ENCODE results near the genes SPDYE8 and BUD23.

DNA sequence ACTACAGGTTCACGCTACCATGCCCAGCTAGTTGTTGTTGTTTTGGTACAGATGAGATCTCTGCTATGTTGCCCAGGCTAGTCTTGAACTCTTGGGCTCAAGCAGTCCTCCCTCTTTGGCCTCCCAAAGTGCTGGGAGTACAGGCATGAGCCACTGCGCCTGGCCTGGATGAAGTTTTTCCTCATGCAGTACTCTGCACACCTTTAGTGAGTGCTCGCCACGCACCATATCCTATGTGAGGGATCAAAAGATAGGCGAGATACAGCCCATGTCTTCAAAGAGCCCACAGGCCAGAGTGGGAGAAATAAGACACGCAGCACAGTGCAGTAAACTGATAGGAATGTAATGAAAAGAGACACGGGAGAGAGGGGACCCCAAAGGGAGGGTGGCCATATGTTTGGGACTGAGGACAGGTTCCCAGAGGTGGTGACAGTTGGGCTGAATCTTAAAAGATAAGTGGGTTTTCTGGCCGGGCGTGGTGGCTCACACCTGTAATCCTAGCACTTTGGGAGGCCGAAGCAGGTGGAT is 12.8 kb upstream of the POM121 start:
- RRBS, result no CpG with 5 or more reads among the region's 10 CpGs

DNA sequence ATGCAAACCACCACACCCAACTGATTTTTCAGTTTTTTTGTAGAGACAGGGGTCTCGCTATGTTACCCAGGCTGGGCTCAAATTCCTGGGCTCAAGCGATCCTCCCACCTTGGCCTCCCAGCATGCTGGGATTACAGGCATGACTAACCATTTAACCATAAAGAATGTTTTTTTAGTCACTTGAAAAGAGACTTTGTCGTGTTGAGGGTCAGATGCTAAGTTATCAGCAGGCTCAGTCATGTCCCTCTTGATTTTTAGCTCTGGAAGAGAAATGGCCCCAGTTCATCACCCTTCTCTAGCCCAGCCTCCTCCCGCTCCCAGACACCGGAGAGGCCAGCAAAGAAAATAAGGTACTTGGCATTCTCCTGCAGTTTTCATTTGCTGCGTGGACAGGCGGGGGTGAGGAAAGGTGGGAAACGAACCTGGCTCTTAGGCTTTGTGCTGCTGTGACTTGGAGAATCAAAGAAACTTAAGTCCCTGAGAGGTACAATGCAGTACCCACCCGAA is 13.5 kb downstream of the POM121 start:
- RRBS, result no CpG with 5 or more reads among the region's 9 CpGs

DNA sequence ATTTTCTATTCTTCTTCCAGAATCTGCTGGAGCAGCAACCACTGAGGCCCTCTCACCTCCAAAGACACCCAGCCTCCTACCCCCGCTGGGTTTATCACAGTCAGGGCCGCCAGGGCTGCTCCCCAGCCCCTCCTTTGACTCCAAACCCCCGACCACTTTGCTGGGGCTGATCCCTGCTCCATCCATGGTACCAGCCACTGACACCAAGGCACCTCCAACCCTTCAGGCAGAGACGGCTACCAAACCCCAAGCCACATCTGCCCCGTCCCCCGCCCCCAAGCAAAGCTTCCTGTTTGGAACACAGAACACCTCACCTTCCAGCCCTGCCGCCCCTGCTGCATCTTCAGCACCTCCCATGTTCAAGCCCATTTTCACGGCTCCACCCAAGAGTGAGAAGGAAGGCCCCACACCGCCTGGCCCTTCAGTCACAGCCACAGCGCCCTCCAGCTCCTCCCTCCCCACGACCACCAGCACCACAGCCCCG is 17.0 kb downstream of the POM121 start:
- RRBS, result no CpG with 5 or more reads among the region's 12 CpGs

DNA sequence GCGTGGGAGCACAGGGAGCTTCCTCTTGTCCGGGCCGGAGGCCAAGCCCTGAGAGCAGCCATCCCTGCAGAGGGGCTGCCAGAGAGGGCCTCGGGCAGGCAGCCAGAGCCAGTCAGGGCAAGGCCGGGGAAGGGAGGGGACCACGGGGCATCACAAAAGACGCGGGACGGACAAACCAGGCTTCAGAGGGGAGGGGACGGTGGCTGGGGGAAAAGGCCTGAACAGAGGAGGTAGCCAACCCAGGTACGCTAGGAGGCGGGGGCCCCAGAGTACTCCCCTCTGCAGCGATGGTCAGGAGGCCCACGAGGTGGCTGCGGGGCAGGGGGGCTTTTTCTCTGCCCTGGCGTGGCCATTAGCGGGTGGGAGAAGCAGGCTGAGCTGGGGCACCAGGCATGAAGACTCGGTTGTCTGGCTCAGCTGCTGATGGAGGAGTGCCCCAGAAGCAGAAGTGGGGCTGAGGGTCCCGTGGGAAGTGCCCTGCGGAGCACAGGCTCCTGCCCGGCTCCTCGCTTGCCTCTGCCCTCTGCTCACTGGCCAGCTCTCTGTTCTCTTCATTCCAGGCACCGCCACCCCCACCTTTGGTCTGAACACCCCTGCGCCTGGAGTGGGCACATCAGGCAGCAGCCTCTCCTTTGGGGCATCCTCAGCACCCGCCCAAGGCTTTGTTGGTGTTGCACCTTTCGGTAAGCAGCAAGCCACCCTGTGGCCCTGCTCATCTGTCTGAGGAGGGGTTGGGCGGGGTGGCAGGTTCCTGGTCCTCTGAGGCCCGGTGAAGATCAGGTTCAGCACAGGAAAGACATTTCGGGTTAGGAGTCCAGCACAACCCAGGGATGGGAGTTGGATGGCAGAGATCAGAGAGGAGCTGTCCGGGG is 20.4 kb downstream of the POM121 start:
- RRBS, result no CpG with 5 or more reads among the region's 30 CpGs

GRCh38 chr7:73029634-73030109 is at the start of gene SPDYE8:
TSS of gene SPDYE8 (minus strand) at chr7:73029766.
- RRBS, result no CpG with 5 or more reads among the region's 10 CpGs

DNA sequence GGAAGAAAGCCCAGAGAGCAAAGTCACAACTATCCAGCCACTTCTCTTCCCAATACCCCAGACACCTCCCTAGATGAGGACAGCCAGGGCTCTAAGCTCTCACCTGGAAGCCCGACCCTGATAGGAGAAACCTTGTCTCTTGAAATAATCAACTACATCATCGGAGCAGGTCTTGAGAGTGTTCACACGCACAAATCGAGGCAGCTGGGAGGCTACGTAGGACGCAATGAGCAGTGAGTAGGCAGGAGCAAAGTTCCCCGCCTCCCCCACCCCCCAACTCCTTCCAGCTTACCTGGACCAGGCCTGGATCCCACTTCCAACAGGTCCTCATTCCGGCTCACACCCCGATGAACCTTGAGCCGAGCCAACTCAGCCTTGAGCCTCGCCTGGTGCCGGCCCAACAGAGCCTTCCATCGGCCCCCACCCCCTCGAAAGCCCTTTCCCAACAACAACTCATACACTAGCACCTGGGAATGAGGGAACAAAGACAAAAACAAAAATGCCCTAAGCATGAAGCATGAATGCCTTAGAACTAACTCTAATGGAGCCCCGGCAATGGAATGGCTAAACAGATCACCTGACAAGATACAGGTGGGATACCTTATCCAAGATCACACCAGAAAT is 1.2 kb downstream of the NSUN5 start:
- RRBS, result 96% methylated on average over 5 of the region's 15 CpGs

DNA sequence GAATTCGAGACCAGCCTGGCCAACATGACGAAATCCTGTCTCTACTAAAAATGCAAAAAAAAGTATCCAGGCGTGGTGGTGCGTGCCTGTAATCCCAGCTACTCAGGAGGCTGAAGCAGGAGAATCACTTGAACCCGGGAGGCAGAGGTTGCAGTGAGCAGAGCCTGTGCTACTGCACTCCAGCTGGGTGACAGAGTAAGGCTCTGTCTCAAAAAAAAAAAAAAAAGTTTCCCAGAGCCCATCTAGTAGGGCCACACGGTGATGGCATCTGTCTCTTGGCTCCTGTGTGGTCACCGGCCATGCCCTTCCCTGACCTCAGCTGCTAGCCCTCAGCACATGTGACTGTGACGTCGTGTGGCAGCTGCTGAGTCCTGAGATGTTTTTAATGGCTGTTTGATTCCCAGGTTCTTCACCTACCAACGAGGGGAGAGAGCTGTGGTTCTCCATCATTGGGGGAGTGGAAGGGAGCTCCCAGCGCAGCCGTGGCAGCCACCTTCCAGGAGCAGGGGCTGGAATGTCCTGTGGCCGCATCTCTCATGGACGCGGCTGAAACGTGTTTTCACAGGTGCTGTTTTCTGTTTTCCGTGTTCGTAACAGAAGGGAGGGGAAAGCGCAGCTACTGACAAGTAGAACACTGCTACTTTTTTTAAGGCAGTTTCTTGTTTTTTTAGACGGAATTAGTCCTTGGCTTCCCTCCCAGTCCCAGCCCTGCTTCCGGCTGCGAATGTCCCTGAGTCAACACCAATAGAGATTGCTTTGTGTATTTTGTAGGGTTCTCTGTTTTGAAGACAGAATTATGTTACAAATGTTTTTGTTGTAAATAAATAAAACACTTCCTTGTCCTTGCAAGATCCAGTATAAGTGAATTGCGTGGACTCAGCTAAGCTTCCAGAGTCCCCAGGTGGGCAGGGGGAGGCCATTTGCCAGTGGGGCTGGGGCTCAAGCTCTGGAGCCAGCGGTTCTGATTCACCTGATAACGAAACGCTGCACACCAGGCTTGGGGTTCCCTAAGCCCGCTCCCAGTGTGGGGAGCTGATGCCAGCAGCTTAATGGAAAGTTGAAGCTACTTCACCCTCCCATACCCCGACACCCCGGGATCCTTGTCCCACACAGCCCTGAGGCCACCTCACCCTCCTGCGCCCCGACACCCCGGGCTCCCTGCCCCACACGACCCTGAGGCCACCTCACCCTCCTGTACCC is 30.2 kb downstream of the FKBP6 start:
- RRBS, result 67% methylated on average over 2 of the region's 33 CpGs

- RRBS, result no CpG with 5 or more reads among the region's 17 CpGs
Measured at GRCh38 chr7:73399175-73399803, 34.3 kb upstream of the FZD9 start.

- RRBS, result no CpG with 5 or more reads among the region's 10 CpGs
Measured at GRCh38 chr7:73469320-73470107, 35.9 kb downstream of the FZD9 start.

DNA sequence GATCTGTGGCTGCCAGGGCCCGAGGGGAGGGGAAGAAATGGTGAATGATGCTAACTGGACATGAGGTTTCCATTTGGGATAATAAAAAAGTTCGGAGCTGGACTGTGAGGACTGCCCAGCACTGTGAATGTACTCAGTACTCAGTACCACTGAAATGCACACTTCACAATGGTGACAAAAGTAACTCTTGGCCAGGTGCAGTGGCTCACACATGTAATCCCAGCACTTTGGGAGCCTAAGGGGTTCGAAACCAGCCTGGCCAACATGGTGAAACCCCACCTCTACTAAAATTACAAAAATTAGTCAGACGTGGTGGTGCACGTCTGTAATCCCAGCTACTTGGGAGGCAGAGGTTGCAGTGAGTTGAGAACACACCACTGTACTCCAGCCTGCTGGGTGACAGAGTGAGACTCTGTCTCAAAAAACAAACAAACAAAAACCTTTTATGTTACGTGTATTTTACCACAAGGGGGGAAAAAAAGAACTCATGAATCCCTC is 13.1 kb upstream of the BAZ1B start:
- RRBS, result no CpG with 5 or more reads among the region's 6 CpGs

DNA sequence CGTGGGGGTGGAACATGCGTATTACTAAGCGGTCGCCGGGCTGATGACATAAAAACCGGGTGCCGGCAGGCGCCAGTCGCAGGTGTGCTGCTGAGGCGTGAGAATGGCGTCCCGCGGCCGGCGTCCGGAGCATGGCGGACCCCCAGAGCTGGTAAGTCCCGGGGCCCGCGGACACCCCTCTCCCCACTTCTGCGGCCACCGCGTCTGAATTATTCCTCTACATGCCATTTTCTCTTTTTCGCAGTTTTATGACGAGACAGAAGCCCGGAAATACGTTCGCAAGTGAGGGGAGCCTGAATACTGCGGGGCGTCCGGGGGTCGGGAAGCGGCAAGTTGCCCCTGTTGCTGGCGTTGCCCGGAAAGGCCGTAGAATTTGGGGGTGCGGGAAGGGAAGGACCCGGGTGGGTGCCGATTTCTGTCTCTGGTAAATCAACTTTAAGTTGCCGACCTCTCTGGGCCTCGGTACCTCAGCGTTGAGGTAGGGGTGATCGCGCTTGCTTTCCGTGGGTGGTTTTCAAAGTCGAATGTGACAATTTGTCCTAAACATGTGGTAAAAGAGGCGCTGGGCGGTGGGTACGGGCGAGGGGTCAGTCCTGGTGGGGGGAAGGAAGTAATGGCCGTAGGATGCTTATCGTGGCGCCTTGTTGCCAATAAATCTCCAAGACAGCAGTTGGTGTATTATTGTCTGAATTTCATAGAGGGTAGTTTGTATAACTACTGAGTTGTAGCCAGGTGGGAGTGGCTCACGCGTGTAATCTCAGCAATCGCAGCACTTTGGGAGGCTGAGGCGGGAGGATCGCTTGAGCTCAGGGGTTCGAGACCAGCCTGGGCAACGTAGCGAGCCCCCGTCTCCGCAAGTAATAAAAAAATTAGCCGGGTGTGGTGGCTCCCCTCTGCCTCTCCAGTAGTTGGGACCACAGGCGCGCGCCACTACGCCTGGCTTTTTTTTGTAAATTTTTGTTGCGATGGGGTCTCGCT is at the start of gene BUD23:
BUD23 (plus strand) TSS at position 75 of the 978 bp plus-strand sequence.
- RRBS, result 2% methylated on average over 13 of the region's 70 CpGs

DNA sequence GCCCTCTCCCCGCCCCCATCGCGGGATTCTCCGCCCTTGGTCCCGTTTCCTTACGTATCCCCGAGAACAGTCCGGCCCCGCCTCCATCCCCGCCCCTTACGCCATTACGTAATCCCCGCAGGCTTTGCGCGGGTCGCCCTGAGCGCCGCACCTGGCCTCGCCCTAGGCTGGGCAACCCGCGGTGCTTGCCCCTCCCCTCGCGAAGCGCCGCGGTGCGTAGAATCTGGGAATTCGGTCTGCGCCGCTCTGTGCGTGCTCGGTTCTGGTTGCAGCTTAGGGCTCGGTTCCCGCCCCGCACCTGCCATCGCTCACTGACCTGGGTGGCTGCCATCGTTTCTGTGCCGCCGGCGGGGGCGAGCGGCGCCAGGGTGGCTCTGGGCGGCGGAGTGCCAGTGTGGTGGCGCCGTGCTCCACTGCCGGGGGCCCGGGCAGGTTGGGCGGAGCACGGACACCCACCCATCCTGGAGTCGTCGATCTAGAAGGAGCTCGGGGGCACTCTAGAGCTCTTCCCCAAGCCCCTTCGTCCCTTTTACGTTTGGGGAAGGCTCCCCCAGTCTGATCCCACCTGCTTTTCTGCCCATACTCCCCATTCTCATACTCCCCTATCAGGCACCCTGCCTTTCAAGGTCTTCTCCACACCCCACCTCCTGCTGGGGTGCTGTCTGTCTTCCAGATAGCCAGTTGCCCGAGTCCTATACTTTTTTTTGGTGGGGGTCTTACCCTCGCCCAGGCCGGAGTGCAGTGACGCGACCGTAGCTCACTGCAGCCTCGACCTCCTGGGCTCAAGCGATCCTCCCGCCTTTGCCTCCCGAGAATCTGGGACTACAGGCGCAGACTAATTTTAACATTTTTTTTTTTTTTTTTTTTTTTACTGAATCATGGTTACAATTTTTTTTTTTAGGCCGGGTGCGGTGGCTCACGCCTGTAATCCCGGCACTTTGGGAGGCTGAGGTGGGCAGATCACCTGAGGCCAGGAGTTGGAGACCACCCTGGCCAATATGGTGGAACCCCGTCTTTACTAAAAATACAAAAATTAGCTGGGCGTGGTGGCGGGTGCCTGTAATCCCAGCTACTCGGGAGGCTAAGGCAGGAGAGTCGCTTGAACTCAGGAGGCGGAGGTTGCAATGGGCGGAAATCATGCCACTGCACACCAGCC is 674 bp upstream of the ABHD11 start:
- RRBS, result 3% methylated on average over 9 of the region's 78 CpGs

- RRBS, result no CpG with 5 or more reads among the region's 9 CpGs
Measured at GRCh38 chr7:73740746-73741286, 2.2 kb upstream of the ABHD11 start.

DNA sequence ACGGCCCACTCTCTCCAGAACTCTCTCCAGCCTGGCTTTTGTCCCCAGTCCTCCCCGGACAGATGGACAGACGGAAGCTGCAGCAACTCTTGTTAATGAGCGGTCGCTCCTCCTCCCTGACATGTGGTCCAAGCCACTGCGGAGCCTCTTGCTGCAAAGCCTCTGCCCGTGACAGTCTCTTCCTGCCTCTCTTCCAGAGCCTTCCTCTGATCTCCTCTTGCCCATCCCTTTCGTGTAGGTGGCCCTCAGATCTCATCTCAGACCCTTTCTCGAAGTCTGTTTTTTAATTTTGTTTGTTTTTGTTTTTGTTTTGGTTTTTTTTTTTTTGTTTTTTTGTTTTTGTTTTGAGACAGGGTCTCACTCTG is 46.0 kb downstream of the TMEM270 start:
- RRBS, result no CpG with 5 or more reads among the region's 9 CpGs

DNA sequence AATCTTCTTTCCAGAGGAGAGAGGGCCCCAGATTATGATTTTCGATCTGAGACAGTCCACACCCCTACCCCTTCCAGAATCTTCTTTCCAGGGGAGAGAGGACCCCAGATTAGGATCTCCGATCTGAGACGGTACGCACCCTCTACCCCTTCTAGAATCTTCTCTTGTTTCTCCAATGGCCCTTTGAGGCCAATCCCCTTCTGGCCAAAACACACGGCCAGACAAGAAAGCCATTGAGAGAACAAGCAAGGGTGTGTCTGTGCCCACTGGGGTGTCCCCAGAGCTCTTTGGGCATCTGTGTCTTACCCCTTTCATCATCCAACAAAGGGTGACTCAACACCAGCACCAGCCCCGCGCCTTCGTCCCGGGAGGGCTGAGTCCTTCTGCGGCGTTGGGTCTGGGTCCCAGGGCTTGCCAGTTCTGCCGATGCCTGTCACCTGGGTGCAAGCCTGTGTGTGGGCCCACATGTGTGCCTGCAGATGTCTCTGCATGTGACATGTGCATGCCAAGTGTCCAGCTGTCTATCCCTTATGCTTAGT is 24.5 kb upstream of the ELN start:
- RRBS, result no CpG with 5 or more reads among the region's 12 CpGs

DNA sequence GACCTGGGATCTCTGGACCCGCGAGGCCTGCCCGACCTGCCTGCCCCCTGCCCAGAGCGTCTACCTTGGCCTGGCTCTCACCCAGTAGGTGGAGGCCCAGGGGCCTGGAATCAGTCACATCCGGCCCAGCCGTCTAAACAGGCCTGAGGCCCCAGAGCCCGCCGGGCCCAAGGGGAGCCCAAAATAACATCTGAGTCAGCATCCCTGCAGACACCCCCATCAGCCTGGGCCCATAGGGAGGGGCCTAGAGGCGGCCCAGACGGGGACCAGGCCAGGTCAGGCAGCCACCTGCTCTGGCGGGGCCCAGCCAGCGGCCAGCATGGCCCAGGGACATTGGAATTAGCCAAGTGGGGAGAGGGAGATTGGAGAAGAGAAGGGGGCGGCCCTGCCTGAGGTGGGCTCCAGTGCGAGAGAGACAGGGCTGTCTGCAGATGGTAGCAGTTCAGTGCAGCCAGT is 15.0 kb upstream of the ELN start:
- RRBS, result 84% methylated on average over 4 of the region's 14 CpGs

DNA sequence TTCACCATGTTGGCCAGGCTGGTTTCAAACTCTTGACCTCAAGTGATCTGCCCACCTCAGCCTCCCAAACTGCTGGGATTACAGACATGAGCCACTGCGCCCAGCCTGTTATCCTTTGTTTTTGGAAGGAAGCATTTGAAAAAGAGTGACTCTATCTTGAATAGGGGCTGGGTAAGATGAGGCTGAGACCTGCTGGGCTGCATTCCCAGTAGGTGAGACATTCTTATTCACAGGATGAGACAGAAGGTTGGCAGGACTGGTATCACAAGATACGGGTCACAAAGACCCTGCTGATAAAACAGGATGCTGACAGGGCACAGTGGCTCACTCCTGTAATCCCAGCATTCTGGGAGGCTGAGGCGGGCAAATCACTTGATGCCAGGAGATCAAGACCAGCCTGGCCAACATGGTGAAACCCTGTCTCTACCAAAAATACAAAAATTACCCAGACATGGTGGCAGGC is 40.5 kb upstream of the EIF4H start:
- RRBS, result no CpG with 5 or more reads among the region's 3 CpGs

DNA sequence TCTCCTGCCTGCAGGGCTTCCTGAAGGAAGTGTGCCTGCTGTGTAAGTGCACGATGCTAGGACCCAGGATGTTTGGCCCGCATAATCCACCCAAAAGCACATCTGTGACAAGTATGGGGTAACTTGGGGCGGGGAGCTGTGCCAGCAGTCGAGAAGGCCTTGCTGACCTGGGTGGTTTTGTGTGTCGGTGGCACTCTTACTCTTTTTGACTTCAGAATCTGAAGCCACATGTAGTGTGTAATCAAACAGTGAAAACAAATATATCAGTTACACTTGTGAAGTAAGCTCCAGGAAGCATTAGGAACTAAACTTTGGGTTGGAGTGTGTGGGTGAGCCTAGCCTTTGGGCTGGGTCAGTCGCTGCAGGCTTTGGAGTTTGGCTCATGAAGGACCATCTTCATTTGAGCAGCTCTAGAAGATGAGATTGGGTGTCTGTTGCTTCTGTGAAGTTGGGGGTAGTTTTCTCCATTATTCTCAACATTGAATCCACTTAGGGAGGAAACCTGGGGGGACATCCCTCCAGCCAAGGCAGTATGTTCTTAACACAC is 14.3 kb downstream of the EIF4H start:
- RRBS, result no CpG with 5 or more reads among the region's 6 CpGs

GRCh38 chr7:74190900-74191381 is 16.8 kb downstream of the EIF4H start:
- RRBS, result no CpG with 5 or more reads among the region's 7 CpGs

GRCh38 chr7:74196745-74197059 is 13.1 kb upstream of the LAT2 start:
- RRBS, result no CpG with 5 or more reads among the region's 1 CpG